Measurements from ENCODE around the gene UBR4.

DNA sequence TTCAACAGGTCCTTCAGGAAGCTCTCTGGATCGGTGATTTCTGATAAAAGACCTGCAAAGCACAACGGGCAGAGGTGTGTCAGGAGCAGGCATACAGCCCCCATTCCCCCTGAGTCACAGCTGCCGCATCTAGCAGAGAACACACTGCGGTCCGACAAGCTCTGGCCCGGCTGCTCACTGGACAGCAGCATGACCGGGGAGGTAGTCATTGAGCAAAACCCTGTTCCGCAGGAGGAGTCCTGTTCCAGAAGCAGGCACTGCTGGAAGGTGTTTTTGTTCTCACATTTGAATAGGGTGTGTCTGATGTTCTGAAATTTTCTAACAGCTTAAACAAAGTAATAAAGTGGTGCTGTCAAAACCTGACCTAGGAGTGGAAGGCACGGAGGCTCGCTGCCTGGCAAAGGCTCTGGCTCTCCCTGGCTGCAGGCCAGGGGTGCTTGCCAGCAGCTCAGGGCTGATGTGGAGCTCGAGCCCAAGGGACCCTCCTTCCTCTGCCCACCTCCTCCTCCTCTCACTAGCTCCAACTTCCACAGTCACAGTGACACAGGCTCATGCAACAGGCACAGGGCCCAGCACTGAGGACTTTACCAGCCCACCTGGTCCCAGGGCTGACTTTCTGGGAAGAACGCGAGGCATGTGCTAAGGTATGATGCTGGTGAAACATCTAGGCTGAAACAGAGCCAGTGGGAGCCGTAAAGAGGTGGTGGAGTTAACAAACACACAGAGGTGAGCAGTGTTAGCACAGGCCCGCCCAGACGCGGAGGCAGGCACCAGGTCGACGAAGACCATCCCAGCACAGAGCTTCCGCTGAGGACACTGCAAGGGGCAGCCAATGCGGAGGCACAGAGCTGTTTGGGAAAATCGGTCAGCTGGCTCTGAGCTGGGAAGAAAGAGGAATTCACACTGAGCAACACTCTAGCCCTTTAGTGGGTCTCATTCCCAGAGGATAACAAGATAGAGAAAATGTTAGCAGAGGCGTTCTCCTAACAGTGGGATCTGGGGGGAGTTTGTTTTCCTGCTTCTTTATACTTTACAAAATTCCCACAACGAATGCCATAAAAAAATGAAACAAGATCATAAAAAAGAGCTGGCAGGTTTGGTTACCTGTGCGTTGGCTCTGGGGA lies 118.7 kb upstream of the IFFO2 start:
- PRO-cap = bidirectional peak, plus-strand start at position 352 of the sequence, minus-strand start at position 179 of the sequence; unidirectional peak, plus-strand start at position 885 of the sequence
- RAMPAGE, long total RNA, 2 experiments = no peak in any of the 2 experiments

DNA sequence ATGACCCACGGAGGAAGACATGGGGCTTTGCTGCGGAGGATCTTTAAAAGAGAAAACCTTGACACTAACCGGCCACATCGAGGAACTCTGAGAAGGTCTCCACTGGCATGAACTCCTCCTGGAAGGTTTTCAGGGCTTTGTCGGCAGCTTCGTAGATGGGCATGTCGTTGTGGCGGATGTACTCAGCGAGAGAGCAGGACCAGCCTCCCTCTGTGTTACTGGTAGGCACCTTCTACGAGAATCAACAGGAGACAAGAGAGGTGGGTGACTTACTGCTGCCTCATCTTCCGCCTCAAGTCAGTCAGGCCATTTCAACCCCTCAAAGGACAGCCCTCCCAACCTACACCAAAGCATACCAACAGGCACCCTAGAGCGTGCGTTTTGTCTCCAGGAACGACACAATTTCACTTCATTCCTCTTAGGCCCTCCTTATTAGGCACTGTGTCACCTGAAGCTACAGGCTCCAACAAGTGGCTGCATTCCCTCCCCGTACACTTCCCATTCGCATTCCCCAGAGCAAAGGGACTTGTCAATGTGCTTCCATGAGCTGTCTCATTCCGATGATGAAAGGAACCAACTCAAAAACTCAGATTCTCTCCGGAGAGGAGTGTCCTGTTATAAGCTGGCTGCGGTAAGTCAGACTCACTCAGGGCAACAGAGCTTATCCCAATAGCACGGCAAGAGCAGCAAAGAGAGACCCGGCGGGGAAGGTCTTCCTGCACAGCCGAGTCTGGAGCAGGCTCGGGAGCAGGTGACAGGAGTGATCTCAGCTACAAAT lies 120.4 kb upstream of the IFFO2 start:
- PRO-cap = bidirectional peak, plus-strand start at position 555 of the sequence, minus-strand start at position 406 of the sequence
- RAMPAGE, long total RNA, 2 experiments = no peak in any of the 2 experiments

DNA sequence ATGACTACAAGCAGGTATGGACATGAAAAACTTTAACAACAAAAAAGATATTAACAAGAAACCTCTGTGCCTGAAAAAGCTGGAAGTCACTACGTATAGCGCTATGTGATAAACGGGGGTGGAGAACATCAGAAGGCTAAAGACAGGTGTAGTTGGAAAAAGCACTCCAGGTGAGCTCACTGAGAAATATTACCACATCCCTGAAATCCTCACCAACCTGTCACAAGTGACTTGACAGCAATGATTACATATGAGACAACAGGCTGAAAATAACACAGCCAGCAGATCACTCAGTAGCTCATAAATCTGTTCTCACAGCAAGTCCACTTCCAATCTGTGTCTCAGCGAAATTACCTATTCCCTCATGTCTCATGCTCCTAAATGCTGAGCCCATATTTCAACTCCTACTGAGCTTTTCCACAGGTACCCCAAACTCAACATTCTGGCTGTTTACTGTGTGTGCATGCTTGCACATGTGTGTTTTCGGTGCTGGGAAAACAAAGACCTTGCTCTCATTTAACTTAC lies 120.5 kb downstream of the UBR4 start:
- PRO-cap = no peak
- RAMPAGE, long total RNA, 2 experiments = no peak in any of the 2 experiments

DNA sequence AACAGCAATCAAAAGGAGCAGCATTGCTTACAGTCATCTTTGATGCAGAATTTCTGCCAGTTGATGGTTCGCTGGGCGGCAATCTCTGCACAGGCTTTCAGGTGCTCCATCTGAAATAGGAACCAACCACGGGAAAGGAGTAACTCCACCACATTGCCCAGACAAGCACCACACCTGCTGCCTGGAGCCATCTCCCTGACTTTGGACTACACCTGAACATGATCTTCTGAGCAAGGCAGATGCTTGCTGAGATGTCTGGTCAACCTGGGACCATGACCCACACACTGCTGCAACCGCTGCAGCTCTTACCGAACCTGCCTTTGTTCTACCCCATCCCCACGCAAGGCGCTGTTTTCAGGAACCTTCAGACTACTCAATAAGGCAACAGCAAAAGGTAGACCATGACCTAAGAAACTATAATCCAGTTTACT lies 88.1 kb downstream of the UBR4 start:
- PRO-cap = no peak
- RAMPAGE, long total RNA, 2 experiments = no peak in any of the 2 experiments

DNA sequence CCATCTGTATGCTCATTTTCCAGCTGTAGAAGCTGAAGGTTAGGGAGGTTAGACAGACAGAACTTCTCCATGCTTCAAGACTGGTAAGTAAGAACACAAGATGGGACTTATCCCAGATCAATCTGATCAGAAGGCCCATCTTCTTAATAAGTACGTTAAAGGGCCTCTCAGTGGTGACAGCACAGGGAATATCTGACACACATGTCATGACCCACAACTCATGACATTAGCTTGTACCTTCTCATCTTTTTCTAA lies 84.2 kb downstream of the UBR4 start:
- PRO-cap = no peak
- RAMPAGE, long total RNA, 2 experiments = no peak in any of the 2 experiments

- PRO-cap = no peak
- RAMPAGE, long total RNA, 2 experiments = no peak in any of the 2 experiments
Observed at GRCh38 chr1:19140315-19140957, 69.6 kb downstream of the UBR4 start.

- PRO-cap = no peak
- RAMPAGE, long total RNA, 2 experiments = no peak in any of the 2 experiments
Observed at GRCh38 chr1:19159595-19160396, 50.3 kb downstream of the UBR4 start.

DNA sequence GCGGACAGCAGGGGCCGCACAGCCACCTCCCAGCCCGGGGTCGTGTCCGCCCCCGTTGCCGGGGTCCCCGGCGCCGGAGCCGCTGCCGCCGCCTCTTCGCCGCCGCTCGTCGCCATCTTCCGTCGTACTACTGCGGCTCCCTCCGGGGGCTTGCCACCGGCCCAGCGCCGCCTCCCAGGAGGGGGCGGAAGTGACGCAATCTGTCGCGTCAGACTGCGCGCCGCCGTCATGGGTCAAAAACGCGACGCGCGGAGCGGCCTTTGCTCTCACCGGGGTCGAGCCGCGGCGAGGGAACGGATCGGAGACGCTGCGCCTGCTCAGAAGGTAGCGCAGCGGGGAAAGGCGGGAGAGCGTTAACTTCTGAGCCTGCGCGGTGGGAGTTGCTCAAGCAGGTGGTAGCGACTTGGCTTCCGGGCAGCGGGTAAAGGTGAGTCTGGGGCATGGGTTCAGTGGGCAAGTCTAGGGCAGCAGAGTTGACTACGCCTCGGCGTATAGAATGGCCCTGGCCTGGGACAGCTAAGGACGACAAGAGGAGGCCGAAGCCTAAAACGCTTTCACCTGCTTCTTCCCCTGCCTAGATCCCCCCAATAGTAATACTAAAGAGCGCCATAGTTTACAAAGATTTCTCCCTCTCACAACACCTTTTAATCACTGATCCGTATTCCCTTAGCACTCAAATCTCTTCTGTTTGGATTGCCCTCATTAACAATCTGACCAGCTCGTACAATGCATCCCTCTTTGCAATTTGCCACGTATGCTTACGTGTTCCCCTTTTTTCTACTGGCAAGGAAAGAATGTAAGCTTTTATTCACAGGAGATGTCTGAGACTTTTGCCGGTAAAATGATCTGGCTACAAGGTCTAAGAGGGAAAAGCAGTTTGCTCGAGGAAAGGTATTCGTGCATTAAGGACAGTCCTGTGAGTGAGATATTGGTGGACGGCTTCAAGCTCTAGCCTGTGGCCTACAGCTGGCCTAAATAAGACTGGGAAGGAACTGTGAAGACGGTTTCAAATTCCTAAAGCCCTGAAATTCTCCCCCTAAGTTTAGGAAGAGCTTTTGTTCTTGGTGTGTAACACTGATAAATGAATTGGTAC lies at the start of gene UBR4:
Gene UBR4 (minus strand): TSS at position 134 of the 1,093 bp plus-strand sequence.
- PRO-cap = bidirectional peak, plus-strand start at position 263 of the sequence, minus-strand start at position 124 of the sequence
- RAMPAGE, long total RNA, 2 experiments = start-site peak on the plus strand in 1 of 2 experiments, centred at position 240 of the sequence, 65 reads per replicate

DNA sequence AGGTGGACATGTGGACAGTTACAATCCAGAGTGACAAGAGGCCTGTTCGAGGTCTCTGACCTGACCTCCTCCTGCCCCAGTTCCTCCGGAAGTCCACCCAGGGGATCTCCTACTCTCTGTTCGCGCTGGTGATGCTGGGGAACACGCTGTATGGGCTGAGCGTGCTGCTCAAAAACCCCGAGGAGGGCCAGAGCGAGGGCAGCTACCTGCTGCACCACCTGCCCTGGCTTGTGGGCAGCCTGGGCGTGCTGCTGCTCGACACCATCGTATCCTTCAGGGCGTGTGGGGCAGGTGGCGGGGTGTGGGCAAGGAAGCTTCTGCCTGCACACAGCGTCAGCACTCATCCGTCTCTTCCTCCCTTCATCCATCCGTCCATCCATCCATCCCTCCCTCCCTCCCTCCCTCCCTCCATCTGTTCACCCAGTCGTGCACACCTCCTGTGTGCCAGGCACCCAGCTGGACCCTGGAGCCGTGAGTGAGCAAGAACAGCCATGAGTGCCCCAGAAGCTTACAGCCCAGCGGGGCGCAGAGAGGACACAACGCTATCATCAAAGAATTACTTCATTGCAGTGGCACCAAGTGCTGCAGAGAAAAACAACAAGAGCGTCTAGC lies 15.1 kb downstream of the SLC66A1 start:
- PRO-cap = no peak
- RAMPAGE, long total RNA, 2 experiments = no peak in any of the 2 experiments

DNA sequence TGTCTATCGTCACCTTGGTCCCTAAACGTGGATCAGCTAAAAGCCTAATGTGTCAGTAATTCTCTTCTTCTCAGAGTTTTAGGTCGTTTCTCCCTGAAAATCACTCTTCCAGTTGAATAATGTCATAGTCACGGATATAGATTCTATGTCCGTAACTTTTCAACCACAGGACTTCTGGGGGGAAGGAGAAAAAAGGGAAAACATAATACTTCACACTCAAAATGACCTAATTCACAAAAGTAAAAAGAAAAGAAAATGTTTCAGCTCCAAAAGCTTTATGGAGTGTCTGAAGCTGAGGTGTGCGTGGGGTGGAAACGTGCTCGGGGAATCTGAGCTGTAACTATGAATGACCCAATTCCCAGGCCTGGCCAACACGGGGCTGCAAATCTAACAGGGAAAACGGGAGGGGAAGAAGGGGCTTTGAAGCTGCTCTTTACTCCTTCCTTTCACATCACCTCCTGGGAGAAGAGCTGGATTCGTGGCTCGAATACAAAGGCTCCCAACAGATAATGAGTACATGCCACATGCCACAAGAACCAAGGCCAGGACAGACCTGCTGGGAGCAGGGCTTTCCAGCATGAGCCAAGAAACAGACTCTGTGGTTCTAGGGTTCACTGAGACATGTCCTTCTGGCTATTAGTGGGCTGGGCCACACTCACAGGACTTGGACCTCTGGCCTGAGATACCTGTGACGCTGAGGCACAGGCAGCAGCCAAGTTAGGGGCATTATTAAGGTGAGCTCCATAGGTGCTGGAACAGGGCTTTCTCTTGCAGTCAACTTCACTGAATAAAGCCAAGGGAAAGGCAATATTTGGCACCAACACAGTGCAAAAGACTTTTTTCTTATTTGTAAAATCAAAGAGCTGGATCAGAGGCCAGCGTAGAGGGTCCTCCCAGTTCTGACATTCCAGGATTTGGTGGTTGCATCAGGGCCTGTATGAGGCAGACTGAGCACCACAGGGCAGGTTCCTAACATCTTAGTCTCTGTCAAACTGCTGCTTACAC lies 51.5 kb downstream of the SLC66A1 start:
- PRO-cap = no peak
- RAMPAGE, long total RNA, 2 experiments = no peak in any of the 2 experiments

GRCh38 chr1:19398363-19398898 lies 86.3 kb downstream of the SLC66A1 start:
- PRO-cap = no peak
- RAMPAGE, long total RNA, 2 experiments = no peak in any of the 2 experiments

- PRO-cap = no peak
- RAMPAGE, long total RNA, 2 experiments = no peak in any of the 2 experiments
Observed at GRCh38 chr1:19405514-19406431, 79.6 kb downstream of the CAPZB start.

- PRO-cap = no peak
- RAMPAGE, long total RNA, 2 experiments = no peak in any of the 2 experiments
Observed at GRCh38 chr1:19444462-19444702, 41.0 kb downstream of the CAPZB start.

DNA sequence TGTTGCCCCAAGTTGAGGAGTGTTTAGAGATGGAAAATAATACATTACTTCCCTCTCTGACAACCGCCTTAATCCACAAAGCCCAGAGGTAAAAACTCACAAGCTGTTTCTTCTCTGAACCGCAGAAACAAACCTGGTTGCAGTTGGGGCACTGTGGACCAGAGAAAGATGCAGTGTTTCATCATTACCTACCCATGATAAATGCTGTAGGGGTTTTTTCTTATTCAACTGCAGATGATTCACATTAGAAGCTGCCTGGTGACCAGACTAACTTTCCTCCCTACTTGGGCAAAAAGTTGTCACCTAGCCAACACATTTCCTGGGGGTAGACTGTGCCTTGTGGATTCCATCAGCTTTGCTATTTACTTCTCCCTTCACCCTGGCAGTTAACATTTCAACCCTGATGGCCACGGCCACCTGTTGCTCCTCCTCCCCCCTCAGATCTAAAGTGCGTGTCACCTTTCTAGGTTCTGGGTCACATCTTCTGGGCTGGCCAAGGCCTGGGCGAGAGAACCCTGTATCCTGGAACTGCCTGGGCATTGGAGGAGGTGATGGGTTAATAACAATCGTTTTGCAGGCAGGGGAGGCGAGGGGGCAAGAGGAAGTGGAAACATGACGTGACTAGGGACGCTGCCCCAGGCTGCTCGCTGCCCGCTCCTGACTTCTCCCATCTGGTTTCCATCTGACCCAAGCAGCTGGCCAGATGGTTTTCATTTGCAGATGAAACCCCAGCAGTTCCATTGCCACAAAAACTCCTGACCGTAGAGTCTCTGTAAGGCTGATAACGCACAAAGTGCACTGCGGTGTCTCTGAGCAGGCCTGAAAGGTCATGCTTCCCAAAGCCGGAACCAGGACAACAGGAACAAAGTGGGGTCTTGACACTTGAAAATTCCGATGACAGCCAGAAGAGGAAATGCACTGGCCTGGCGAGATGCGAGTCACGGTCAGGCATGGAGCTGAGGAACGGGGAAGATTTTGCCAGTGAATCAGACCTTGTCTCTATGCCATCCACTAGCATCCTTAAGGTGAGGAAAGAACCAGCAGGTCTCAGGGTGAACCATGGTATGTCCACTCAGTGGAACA lies 36.6 kb downstream of the CAPZB start:
- PRO-cap = unidirectional peak, minus-strand start at position 170 of the sequence
- RAMPAGE, long total RNA, 2 experiments = no peak in any of the 2 experiments

DNA sequence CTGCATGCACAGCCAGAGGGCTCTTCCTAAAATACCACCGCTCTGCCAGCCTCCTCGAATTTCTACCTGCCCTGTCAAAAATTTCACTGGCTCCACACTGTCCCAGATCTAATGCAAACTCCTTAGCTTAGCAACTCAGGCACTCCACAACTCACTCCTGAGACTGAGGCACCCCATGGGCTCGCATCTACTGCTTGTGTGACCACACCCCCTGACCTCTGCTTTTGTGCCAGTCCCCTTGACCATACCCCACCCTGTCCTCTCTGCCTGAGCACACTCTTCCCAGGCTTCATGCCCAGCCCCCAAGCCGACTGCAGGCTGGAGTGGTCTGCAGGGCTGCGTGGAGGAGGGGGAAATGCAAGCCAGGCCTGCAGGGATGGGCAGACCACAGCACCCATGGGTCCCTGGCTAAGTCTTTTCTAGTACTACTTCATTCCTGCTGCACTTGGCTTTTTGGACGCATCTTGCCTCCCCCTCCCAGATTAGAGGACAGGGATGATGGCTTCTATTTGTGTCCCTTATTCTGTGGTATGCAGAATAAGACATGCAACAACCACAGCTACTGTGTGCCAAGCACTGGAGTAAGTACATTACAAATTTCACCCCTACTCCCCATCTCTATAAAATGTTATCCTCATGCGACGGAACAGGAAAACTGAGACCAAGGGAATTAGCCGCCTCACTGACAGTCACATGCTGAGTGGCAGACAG lies 5.5 kb downstream of the CAPZB start:
- PRO-cap = no peak
- RAMPAGE, long total RNA, 2 experiments = no peak in any of the 2 experiments

GRCh38 chr1:19605690-19606383 lies 9.1 kb downstream of the MICOS10 start:
- PRO-cap = no peak
- RAMPAGE, long total RNA, 2 experiments = no peak in any of the 2 experiments

GRCh38 chr1:19639996-19640741 lies 3.9 kb upstream of the NBL1 start:
- PRO-cap = unidirectional peak, plus-strand start at chr1:19640525
- RAMPAGE, long total RNA, 2 experiments = no peak in any of the 2 experiments

GRCh38 chr1:19754394-19754956 lies 45.2 kb downstream of the TMCO4 start:
- PRO-cap = no peak
- RAMPAGE, long total RNA, 2 experiments = no peak in any of the 2 experiments

DNA sequence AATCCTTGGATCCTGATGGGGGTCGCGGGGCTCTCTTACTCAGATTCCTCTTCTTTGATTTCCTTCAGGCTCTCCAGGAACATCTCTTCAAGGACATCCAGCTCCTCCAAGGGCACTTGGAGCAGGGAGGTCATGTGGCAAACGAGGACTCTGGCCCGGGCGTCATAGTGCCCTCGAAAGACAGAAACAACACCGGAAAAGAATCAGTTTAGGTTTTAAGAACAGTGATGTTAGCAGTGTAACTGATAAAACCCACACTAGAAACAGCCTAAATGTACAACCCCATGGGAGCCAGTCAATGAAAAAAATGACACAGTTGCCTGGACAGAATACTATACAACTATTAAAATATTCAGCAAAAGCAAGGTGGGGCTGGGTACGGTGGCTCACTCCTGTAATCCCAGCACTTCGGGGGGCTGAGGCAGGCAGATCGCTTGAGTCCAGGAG lies 44.1 kb downstream of the TMCO4 start:
- PRO-cap = no peak
- RAMPAGE, long total RNA, 2 experiments = no peak in any of the 2 experiments

DNA sequence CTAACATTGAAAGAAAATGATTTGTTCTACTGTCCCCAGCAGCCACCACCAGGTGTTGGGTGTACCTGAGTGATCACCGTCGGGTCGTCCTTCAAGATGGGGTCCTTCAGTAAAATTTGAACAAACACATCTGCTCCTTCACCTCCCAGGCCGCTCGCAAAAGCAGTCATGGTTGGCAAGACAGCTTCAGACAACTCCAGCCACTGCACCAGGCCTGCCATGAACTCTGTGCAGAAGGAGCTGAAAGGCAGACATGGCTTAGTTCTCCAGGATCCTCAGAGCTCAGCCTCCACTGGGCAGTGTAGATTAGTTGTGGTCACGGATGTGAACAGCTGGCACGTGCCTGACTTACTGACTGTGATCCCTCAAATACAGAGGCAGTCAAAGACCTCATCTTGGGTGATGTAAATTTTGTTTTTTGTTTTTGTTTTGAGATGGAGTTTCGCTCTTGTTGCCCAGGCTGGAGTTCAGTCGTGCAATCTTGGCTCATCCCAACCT lies 28.4 kb downstream of the TMCO4 start:
- PRO-cap = no peak
- RAMPAGE, long total RNA, 2 experiments = no peak in any of the 2 experiments